Endometrial microvascular endothelial cells (primary cell): Measurements from ENCODE around the genes GRXCR1 and GABRA4.

- RAMPAGE, long total RNA, result no peak
Measured at GRCh38 chr4:40327233-40327784, 7.8 kb upstream of the CHRNA9 start.

DNA sequence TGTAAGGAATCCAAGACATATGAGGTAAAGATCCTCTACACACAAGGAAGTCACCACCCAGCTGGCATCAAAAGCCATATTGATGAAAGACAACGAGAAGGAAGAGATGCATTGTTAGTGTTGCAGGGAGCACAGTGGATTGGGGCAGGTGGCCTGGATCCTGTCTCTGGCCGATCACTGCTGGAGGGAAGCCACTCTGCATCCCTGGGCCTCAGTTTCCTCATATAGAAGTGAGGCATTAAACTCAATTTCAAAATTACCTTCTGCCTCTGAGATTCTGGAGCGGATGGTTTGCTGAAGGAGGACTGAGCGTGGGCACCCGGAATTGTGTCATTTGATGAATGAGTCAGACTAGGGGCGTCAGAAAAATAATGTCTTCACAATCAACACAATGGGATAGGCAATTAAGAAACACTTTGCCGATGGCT lies 1.4 kb upstream of the CHRNA9 start:
- RAMPAGE, long total RNA, result no peak

DNA sequence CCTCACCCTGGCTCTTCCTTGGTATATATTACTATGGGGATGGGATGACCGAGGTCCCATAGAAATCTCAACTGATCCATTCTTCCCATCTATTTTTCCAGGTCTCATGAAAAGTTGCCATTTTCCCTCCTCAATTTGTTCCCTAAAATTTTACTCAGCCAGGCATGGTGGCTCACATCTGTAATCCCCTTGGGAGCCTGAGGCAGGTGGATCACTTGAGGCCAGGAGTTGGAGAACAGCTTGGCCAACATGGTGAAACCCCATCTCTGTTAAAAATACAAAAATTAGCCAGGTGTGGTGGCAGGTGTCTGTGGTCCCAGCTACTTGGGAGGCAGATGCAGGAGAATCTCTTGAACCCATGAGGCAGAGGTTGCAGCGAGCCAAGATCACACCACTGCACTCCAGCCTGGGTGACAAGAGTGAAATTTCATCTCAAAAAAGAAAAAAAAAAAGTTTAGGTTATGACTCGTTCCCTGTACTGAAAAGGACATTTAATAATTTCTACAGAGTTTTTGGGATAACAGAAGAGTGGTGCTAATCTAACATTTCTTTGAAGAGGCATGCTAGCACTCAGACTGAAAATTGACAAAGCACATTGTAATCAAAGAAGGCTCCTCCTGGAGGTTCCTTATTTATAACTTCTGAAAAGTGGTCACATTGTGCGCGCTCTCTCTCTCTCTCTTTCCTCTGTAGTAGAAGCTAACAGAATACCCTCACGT lies 134.3 kb downstream of the RBM47 start:
- RAMPAGE, long total RNA, result no peak

- RAMPAGE, long total RNA, result no peak
Measured at GRCh38 chr4:40840190-40840788, 90.5 kb downstream of the NSUN7 start.

GRCh38 chr4:40840952-40841441 lies 91.2 kb downstream of the NSUN7 start:
- RAMPAGE, long total RNA, result no peak

GRCh38 chr4:41361353-41361658 lies 104.6 kb downstream of the UCHL1 start:
- RAMPAGE, long total RNA, result no peak

- RAMPAGE, long total RNA, result no peak
Measured at GRCh38 chr4:41361878-41362162, 105.1 kb downstream of the UCHL1 start.

- RAMPAGE, long total RNA, result no peak
Measured at GRCh38 chr4:41572507-41572999, 34.6 kb downstream of the LIMCH1 start.

GRCh38 chr4:42025057-42025397 lies 34.7 kb downstream of the SLC30A9 start:
- RAMPAGE, long total RNA, result no peak

DNA sequence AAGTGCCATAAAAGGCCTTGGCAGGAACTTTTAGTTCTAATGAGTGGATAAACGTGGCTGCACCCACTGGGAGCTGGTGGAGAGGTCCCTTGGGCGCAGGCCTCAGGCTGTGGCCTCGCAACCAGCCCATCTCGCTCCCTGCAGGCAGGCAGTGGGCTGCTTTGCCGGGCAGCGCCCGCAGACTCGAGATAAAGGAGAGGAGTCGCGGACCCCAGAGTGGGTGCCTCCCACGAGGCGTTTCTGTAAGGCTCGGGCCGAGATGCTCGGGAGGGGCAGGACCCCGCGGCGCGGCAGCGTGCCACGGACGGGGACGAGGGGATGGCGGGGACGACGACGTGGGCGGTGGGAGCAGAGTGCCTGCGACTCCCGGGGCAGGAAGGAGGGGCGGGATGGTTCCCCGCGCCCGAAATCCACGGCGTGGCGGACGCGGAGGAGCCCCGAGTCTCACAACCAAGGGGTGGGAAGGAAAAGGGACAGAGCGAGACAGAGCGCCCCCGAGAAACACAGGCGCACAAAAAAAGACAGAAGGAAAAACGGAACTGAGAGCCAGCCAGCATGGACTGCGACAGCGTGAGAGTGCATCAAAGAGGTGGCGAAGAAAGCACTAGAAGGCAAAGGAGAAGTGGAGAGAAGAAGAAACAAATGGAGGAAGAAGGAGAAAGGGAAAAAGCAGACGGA lies 1.7 kb downstream of the BEND4 start:
- RAMPAGE, long total RNA, result no peak

- RAMPAGE, long total RNA, result no peak
Measured at GRCh38 chr4:42627769-42628741, 28.9 kb downstream of the ATP8A1 start.

DNA sequence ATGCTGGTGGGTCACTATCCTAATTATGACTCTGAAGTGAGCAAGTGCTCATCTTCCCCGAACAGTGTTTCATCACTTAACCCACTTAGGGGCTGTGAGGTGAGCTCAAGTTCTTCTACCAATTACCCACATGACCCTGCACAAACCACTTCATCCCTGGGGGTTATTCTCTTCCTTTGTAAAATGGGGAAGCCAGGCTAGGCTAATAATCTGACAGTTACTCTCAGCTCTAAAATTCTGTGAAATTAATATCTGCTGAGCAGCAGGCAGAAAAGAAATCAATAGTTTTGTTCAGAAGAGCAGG lies 24.3 kb downstream of the ATP8A1 start:
- RAMPAGE, long total RNA, result no peak

- RAMPAGE, long total RNA, result no peak
Measured at GRCh38 chr4:42652873-42653428, 4.0 kb downstream of the ATP8A1 start.

DNA sequence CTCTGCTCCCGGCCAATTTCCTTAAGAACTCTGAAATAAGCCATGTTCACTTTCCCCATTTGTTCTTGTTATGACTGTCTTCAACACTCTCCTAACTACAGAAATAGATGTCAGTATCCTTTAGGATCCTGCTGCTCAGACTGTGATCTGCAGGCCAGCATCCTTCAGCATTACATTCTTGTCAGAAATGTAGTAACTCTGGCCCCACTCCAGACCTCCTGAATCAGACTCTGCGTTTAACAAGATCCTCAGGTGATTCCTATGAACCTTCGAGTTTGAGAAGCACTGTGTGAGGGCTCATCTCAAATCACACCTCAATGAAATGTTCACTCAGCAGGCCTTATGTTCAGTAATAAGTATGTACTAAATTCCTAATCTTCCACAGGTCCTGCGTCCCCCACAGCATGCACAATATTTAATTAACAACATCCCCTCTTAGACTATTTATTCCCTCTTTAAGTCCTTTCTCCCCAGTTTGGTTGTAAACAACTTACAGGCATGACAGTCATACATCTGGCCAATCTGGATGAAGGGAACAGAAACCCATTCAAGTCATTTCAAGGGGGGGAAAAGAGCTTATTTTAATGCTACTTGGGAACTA lies 3.0 kb downstream of the ATP8A1 start:
- RAMPAGE, long total RNA, result no peak

DNA sequence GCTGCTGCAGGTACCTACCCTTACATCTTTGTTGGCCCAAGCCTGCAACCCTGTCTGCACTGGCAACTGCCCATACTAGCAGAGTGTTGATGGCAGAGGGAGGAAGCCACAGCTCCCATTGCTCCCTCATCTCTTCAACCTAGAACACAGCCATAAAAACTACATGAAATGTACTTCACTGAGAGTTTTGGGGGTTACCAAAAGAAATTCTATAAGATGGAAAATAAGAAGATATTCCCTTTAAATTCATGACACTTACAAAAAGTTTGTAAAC lies 15.0 kb upstream of the ATP8A1 start:
- RAMPAGE, long total RNA, result no peak

GRCh38 chr4:42892290-42892846 lies at the start of gene GRXCR1:
Gene GRXCR1 (plus strand): TSS chr4:42892713.
- RAMPAGE, long total RNA, result no peak

DNA sequence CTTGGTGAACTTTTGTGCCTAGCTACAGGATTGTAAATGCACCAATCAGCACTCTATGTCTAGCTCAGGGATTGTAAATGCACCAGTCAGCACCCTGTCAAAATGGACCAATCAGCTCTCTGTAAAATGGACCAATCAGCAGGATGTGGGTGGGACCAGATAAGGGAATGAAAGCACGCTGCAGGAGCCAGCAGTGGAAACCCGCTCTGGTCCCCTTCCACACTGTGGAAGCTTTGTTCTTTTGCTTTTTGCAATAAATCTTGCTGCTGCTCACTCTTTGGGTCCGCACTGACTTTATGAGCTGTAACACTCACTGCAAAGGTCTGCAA lies 601.9 kb downstream of the KCTD8 start:
- RAMPAGE, long total RNA, result no peak

DNA sequence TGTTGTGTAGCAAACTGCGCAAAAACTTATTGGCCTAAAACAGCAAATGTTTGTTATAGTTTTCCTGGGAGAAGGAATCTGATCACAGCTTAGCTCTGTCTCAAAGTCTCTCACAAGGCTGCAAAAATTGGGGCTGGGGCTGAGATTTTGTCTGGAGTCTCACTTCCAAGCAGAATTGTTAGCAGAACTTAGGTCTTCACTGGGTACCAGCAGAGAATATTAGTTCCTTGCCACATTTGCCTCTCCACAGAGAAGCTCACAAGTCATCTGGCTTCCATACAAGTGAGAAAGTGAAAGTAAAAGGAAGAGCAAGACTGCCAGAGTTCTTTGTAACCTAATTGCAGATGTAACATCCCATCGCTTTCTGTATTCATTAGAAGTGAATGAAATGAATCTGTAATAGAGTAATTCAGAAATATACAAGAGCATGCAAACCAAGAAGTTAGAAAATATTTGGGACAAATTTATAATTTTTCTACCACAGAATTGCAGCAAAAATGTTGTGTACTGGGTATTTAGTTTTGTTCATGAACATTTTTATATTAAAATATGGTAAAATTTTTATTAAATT lies 624.1 kb upstream of the GNPDA2 start:
- RAMPAGE, long total RNA, result no peak

GRCh38 chr4:46993287-46994089 lies at the start of gene GABRA4:
Gene GABRA4 (minus strand): TSS chr4:46993581.
- RAMPAGE, long total RNA, result no peak

- RAMPAGE, long total RNA, result no peak
Measured at GRCh38 chr4:47493311-47493592, 8.2 kb downstream of the ATP10D start.